Metastatic Liver Carcinoma in the Adrenal Gland (tissue), 2 donors: ENCODE measurements around the gene LYRM2.

DNA sequence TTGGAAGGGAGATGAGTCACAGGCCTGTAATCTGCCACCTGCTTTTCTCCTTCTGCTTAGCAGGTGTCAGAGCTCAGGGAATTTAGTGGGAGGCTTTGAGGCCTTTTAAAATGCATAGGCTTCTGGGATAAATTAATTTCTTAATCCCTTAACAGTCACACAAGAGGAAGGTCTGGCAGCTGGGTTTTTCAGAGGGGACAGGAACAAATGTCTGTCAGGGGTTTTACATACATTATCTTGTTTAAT lies 17.0 kb downstream of the GABRR2 start:
- PRO-cap, 2 experiments, result no peak in any of the 2 experiments

DNA sequence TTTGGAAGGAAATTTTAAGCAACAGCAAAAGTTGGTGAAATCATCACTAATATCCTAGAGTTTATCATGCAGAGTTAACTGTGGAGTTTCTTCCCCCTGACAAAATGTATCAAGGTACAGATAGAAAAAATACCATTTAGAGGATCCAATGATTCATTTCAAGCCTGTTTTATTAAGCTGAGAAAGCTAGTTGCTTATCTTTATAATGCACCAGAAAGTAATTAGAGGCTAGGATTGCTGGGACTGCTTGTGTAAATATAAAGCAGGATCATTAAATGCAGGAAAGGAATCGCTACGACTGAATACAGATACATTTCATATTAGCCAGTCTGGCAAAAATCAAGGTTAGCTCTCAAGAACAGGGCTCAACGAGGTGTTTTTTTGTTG lies 916 bp downstream of the UBE2J1 start:
- PRO-cap, 2 experiments, result no peak in any of the 2 experiments

GRCh38 chr6:89410988-89412032 lies 763 bp downstream of the RRAGD start:
- PRO-cap, 2 experiments, result peak in 1 of 2 experiments; most common plus-strand start chr6:89411454 (in 1)

- PRO-cap, 2 experiments, result peak in 2 of 2 experiments; most common plus-strand start chr6:89638829 (in 2); most common minus-strand start chr6:89638731 (in 2)
Measured at GRCh38 chr6:89638298-89639298, at the start of gene LYRM2. Gene LYRM2, minus strand, starts transcription at chr6:89638747.

DNA sequence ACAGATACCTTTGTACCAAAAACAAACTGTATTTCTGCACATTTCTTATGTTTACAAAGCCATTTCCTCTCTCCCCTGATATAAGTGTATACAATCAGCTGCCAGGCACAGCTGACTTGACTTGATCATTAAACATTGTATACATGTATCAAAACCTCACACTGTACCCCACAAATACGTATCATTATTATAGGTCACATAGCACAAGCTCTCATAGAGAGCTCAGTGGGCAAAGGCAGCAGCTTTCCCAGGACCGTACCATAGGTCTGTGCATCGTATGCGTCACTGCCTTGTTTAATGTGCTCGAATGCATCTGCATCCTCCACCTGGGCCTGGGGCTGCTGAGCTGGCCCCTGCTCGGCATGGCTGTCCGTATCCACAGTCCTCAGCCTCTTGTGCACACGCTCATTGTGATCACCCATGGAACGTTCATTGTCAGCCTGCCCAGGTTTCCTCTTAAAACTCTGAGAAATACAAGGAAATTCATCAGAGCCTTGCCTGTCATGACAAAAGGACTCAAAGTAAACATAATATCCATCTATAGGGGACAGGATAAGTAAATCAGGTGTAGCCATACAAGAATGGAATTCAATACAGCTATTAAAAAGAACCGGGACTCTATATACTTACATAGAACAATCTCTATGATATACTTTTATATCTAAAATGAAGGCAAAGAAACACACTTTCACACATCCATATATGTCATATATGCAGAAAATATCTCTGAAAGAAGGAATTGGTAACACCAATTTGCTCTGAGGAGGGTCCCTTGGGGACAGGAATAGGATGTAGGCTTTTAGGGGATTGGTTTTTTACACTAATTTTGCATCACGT lies 17.2 kb upstream of the LYRM2 start:
- PRO-cap, 2 experiments, result no peak in any of the 2 experiments

GRCh38 chr6:89910250-89910618 lies 16.0 kb downstream of the GJA10 start:
- PRO-cap, 2 experiments, result no peak in any of the 2 experiments

GRCh38 chr6:90000757-90001510 lies 106.7 kb downstream of the GJA10 start:
- PRO-cap, 2 experiments, result no peak in any of the 2 experiments

DNA sequence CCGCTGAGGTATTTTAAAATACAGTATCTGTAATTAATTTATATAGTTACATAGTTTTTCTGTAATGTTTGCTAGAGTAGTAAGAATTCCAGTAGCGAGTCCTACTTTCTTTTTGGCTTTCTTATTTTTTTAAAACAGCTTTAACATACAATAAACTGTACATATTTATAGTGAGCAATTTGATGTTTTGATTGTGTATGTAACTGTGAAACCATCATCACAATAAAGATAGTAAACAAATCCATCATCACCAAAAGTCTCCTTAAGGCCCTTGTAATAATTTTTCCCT lies 115.6 kb downstream of the GJA10 start:
- PRO-cap, 2 experiments, result no peak in any of the 2 experiments

DNA sequence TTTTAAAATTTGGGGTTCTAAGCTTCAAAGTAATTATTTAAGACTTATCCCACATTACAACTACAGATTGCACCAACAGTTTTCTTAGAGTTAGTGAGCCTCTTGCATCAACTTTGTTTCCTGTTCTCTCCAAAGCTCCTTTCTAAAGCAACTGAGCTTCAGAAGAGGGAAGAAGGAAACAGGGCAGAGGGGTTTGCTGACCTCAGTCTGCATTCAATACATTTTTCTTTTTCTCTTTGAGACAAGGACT lies 190.9 kb downstream of the BACH2 start:
- PRO-cap, 2 experiments, result no peak in any of the 2 experiments

- PRO-cap, 2 experiments, result no peak in any of the 2 experiments
Measured at GRCh38 chr6:90108856-90109521, 187.7 kb downstream of the BACH2 start.

GRCh38 chr6:90175879-90176258 lies 120.8 kb downstream of the BACH2 start:
- PRO-cap, 2 experiments, result no peak in any of the 2 experiments

DNA sequence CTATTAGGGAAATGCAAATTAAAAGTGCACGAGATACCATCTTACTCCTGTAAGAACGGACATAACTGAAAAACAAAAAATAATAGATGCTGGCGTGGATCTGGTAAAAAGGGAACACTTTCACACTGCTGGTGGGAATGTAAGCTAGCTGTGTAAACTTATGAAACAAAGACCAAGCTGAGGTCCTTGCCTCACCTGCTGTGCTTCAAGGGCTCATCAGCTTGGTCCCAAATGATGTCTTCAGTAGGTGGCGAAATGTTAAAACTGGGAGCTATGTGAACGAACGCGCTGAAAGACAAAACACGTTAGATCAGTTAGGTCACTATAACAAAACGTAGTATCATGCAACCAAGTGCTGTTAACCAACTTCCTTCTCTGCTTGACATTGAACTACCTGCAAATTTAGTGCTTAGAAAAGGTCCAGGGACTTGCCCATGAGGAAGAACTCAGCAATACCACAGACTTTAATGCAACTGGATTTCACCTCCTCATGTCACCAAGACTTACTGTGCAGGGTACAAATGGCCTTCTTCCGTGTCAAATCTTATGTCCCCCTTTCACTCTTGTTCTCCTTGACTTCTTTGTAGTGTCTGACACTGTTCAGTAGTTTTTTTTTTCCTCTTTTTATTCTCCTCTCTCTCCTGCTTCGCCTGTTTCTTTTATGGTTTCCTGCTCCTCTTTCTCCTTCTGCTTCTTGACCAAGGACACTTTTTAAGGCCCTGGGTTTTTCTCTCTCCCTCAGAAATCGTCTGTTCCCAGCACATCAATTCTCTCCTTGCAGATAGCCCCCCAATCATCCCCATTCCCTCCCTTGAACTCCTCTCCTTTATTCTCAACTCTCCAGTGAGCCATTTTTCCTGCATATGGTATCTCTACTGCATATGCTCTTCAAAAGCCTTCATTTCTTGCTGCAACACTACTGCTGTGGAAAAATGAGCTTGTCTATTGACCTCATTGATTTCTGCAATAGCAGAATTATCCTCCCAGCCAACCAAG lies 24.7 kb downstream of the BACH2 start:
- PRO-cap, 2 experiments, result no peak in any of the 2 experiments

DNA sequence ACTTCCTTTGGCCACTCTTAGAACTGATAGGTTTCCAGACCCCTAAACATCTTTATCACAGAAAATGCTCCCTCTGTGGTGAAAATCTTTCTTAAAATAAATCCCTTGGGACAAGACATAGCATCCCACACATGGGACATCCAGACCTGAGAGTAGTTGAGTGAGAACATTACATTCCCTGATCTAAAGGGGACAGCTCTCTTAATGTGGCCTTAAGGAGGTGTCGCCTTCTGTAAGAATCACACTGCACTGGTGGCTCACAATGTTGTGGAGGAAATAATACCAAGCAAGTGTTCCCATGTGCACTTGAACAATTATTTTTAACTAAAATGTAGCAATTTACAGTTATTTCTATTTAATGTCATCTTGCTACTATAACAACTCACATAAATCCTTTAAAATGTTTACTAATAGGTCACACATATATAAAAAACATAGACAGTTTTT lies 15.7 kb downstream of the BACH2 start:
- PRO-cap, 2 experiments, result no peak in any of the 2 experiments

- PRO-cap, 2 experiments, result no peak in any of the 2 experiments
Measured at GRCh38 chr6:90294308-90294980, 2.2 kb downstream of the BACH2 start.

DNA sequence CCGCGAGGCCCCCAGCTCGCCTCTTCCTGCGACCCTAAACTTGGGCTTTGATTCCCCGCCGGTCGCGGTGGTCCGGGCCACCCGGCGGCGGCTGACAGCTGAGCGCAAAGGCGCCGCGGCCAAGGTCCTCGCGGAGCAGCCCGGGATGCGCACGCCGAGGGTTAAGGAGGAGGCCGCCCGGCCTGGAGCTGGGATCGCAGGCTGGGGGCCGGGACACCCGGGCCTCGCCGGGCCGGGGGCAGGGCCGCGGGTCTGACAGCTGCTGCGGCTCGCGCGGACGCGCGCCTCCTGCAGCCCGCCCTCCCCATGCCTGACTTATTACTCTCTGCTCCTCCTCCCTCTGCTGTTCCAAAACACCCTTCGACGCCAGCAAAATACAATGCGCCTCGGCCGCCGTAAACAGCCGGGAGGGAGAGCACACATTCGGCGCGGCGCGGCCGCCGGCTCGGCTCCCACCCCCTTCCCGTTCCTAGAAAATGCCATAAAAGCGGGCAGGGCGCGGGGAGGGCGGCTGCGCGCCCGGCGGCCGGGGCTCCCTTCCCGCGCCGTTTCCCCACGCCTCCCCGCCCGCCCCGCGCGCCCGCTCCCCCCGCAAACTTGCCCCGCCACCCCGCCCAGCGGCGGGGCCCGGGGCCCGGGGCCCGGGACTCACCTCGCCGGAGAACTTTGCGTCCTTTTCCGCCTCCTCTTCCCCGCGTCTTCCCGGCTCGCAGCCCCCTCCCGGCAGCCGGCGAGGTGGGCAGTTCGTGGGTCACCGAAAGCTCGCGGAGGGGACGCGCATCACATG lies 622 bp downstream of the BACH2 start:
- PRO-cap, 2 experiments, result peak in 2 of 2 experiments; most common plus-strand start position 398 of the sequence (in 2); most common minus-strand start position 290 of the sequence (in 1)

DNA sequence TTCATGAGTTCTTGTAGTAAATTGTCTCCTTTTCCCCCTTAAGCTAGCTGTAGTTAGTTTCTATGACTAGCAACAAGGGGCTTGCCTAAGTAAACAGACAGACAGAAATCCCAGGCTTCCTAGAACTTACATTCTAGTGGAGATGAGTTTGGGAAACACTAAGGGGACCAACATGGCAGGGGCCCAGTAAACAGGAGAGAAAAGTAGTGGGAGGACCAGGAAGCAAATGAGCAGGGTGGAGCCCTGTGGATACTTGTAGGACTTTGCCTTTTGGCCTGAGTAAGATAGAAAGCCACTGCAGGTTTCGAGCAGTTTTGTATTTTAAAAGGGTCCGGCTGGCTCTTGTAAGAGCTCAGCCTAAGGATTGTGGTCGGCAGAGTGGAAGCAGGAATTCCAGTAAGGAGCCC lies 125.5 kb downstream of the MAP3K7 start:
- PRO-cap, 2 experiments, result no peak in any of the 2 experiments

GRCh38 chr6:90940811-90941230 lies 353.9 kb upstream of the MAP3K7 start:
- PRO-cap, 2 experiments, result no peak in any of the 2 experiments

DNA sequence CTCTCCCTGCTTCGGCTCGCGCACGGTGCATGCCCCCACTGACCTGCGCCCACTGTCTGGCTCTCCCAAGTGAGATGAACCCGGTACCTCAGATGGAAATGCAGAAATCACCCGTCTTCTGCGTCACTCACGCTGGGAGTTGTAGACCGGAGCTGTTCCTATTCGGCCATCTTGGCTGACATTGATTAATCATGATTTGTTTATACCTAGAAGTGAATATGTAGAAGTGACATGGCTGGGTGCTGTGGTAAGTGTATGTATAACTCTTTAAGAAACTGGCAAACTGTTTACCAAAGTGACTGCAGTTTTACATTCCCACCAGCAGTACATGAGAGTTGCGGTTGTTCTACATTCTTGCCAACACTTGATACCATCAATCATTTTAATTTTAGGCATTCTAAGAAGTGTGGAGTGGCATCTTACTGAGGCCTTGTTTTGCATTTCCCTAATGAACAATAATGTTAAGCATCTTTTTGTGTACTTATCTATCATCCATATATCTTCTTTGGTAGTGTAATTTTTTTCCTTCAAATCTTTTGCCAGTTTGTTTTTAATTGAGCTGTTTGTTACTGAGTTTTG lies 466.2 kb upstream of the MAP3K7 start:
- PRO-cap, 2 experiments, result no peak in any of the 2 experiments

GRCh38 chr6:92875233-92875791 lies 544.0 kb downstream of the EPHA7 start:
- PRO-cap, 2 experiments, result peak in 2 of 2 experiments; most common minus-strand start chr6:92875530 (in 2)

- PRO-cap, 2 experiments, result no peak in any of the 2 experiments
Measured at GRCh38 chr6:95518380-95518864, 58.9 kb upstream of the MANEA start.